ENCODE measurements around the gene PAWR.

- RRBS, result no CpG with 5 or more reads among the region's 3 CpGs
These were observed 266.7 kb downstream of the PAWR start for GRCh38 chr12:79423961-79424614.

DNA sequence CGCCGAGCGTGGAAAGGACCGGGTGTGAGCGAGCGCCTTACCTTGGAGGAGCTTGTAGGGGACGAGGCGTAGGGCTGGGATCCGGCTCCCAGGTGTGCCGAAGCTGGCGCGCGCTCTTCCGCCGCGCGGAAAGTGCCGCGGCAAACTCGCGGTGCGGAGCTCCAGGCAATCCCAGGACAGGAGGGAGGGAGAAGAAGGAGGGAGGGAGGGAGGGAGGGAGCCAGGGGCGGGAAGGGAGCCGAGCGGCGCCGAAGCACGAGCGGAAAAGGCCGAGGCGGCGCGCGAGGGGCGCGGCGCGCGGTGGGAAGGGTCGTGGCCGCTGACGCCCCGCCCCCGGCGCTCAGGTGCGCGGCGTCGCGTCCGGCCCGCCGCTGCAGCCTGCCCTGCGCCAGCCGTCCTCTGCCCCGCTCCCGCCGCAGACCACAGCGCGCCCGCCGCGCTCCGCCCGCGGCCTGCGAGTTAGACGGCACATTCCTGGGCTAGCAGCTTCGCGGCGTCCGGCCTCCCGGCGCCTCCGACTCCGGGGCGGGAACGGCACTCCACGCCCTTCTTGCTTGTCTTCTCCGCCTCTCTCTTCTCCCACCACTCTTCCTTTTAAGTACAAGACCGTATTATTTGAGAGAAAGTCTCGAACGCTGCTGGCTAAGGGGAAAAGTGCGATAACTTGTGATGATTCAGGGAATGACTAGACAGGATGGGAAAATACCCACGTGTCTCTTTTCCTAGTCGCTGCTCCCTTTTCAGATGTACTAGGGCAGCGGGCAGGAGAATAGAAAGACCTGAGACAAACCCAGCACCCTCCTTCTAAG, at the start of gene PAWR:
TSS of gene PAWR (minus strand) at position 134 of the 809 bp plus-strand sequence.
- RRBS, result 1% methylated on average over 9 of the region's 87 CpGs

DNA sequence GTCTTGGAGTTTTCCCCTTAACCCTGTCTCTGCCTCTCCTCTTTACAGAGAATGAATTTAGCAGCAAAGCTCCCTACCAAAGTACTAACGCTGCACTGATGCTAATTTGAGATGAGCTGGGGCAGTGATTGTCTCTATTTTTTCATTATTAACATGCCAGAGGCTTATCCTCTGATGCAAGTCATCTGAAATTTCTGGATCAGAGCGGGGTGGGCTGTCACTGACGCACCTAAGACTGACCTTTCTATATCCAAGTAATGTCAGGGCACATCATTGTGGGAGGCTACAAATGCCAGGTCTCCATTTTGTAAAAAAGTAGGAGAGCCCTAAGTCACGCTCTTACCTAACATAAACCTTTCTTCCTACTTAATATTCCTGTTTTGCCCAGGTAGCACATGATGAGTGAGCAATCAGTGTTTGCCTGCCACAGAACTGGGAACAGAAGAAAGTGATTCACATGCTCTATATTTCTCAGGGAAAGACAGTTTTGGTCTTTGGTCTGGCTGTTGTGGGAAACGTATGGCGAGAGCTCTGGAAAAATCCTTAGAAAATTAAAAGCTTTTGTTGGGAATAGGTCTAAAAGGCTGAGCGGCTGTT, 1.1 kb upstream of the PAWR start:
- RRBS, result no CpG with 5 or more reads among the region's 7 CpGs

DNA sequence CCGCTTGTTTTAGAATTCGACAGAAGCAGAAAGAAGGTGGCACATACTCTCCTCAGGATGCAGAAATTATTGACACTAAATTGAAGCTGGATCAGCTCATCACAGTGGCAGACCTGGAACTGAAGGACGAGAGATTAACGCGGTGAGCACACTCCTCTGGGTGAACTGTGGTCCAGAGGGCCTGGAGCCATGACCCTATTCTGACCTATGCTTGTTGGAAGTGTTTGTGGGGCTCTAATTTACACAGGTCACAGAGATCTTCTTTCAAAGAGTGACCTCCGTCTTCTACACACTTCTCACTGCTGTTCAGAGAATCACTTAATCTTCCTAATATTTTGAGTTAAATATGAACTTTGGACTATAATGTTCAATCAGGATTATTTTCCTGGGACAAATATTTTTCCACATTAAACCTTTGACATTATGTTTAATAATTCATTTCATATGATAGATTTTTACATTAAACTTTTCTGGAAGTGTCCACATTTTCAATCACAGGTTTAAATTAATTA, 72.4 kb upstream of the MYF6 start:
- RRBS, result no CpG with 5 or more reads among the region's 6 CpGs

DNA sequence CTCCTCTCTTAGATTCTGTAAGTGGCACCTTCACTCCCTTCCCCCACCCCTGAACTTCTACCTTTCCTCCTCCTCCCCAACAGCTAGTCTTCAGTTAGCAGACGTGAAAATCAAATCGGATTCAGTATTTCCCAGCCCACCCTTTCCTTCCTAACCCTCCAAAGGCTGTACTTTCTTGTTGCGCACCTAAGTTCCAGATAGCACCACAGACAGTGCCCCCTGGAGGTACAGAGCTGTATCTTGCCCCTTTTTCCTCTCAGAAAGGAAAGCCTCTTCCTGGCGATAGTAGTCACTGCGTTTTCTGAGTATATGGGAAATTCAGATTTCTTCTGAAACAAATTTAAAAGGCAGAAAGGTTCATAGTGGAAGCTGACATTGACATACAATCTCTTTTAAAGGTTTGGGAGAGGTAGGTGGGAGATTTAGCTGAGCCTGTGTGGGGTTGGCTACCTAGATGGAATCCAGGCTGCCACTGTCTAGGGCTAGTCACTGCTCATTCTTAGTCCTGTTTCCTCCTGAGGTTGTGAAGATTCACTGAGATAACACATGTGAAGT, 3.0 kb downstream of the MYF6 start:
- RRBS, result no CpG with 5 or more reads among the region's 5 CpGs

GRCh38 chr12:82359051-82359493, 743 bp downstream of the METTL25 start:
- RRBS, result no CpG with 5 or more reads among the region's 5 CpGs

DNA sequence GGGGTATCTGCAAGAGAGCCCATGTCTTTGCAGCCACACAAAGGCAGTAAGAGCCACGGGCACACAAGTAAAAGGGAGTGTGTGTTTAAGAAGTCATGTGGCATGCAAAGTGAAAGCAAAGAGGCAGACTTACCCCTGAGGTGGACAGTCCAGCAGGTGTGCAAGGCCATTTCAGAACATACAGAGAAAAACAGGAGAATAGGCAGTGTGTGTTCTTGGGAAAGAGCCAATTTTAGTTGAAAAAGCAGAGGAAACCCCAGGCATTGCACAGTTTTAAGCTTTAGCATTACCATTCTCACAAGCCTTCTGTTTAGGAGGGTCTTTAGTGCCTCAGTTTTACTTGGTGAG, 26.8 kb upstream of the TMTC2 start:
- RRBS, result no CpG with 5 or more reads among the region's 1 CpG

GRCh38 chr12:84891989-84892364, 20.6 kb downstream of the SLC6A15 start:
- RRBS, result no CpG with 5 or more reads among the region's 4 CpGs

DNA sequence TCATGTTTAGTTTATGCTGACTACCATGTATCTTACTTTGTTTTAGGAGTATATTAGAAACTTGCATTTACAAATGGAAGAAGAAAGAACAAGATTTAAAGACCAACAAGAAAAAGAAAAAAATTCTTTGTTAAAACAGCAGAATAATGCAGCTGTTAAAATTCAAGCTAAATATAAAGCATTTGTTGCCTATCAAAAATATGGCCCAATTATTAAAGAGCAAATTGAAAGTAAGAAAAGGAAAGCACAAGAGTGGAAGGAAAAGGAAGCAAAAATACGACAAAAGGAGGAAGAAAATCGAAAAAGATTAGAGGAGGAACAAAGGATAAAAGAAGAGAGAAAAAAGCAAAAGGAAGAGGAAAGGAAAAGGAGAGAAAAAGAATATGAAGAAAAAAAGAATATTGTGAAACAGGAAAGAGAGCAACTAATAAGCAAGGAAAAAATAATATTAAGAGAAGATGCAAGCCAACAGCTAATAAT, 19.4 kb downstream of the LRRIQ1 start:
- RRBS, result no CpG with 5 or more reads among the region's 2 CpGs

GRCh38 chr12:85317789-85318683, 38.0 kb downstream of the ALX1 start:
- RRBS, result no CpG with 5 or more reads among the region's 34 CpGs

GRCh38 chr12:87820723-87821387, 208.3 kb downstream of the C12orf50 start:
- RRBS, result no CpG with 5 or more reads among the region's 4 CpGs

- RRBS, result no CpG with 5 or more reads among the region's 1 CpG
These were observed 1.0 kb downstream of the CEP290 start for GRCh38 chr12:88140666-88141498.

GRCh38 chr12:88371383-88371743, 208.9 kb downstream of the KITLG start:
- RRBS, result no CpG with 5 or more reads among the region's 5 CpGs

GRCh38 chr12:89238453-89239286, 113.6 kb downstream of the DUSP6 start:
- RRBS, result no CpG with 5 or more reads among the region's 5 CpGs

DNA sequence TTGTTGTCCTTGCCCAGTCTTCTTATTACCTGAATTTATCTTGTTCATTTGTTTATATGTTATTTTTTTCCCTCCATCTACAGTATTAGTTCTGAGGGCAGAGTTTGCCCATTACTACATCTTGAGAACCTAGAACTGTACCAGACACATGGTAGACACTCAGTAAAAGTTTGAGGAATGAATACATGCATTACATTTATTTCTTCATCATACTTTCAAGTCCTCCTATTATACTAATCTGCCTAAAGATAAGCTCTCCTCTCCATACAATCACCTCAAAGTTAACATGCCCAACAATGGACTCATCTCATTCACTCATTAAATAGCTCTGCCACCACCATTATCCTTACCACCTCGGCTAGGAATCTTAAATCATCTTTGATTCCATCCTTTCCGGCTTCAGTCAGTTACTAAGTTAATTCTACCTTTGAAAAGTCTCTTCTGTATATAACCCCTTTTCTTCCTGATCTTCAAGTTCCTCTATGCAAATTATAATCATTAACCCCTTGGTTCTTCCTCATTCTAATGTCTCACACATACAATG, 51.8 kb downstream of the ATP2B1 start:
- RRBS, result no CpG with 5 or more reads among the region's 2 CpGs

DNA sequence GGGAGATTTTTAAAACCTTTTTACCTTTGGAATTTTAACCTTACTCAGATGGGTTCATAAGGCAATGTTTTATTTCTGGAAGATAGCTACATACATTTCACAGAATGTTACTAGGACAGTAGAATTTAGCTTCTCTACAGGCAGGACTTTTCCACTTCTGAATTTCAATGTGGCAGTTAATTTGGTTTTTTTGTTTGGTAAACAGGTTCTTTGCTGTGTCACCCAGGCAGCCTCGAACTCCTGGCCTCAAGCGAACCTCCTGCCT, 7.2 kb downstream of the ATP2B1 start:
- RRBS, result no CpG with 5 or more reads among the region's 2 CpGs

DNA sequence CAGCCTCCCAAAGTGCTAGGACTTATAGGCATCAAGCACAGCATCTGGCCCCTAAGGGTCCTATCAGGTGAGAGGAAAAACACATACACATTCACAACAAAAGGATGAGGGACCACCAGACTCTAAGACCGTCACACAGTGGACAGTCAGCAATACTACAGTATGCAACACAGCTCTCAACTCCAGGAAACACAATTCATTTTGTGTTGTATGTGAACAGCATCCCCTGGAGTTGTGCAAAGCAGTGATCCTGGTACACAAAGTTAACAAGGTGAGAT, 6.9 kb downstream of the ATP2B1 start:
- RRBS, result no CpG with 5 or more reads among the region's 1 CpG

DNA sequence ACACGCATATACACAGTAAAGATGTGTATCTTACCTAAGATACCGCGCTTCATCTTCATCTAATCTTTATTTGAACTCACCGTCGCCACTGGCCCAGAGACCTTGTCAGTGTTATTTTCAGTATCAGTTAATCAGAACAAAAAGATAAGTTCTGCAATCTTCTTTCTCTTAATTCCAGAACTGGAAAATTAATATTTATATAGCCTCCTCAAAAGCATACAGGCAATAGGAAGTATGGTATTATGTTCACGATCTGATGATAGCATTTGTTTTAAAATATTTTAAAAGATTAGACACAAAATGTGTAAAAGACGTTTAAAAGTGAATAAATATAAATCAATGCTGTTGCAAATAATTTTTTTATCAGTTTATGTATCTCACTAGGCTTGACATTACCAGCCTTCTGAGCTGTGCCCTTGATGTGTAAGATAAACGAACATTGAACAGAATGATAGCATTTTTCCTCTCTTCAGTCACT, 1.9 kb upstream of the ATP2B1 start:
- RRBS, result no CpG with 5 or more reads among the region's 8 CpGs

- RRBS, result no CpG with 5 or more reads among the region's 6 CpGs
These were observed 34.4 kb upstream of the LUM start for GRCh38 chr12:91145460-91146416.

All from pericardium (tissue), 1 donor.